Measurements from ENCODE around the genes CFAP300 and TMEM123.

GRCh38 chr11:97966125-97966517 lies 1054.6 kb upstream of the CNTN5 start:
- PRO-cap: no peak
- RAMPAGE, long total RNA, 5 experiments: no peak in any of the 5 experiments
- RRBS: no CpG with 5 or more reads among the region's 1 CpG

DNA sequence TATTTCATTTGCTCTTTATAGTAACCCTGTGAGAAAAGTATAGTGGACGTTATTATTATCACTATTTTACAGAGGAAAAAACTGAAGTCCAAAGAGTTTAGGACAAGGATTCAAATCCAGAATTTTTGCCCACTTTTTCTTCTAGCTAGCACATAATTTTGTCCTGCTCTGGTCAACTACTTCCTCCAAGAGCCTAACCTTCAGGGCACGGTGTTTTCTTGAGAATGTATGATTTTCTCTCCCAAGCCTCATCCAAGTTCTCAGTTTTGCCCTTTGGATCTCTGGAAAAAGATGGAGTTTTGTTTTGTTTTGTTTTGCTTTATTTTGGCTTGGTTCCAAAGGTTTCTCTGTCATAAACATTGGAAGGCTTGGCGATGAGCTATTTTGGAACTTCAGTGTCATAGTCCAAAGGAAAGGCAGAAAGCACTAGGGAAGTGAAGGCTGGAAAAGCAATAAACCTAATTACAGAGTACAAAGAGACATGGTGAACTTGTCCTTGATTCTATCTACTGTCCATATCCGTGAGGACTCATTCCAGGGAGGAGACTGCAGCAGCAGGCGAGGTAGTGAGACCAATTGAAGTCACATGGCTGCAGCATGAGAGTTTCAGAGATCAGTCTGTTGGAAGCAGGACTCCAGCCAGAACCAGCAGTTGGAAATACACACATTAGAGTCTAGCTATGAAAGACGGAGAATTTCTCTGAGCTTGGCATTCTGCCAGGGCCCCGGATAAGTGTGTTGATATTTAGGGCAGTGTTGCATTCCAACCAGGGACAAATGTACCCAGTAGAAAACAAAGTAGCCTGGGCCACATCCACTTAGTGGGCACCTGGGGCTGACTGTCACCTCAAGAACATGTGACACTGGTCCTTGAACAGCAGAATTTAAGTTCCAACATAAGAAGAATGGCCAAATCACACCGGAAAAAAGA lies 54.2 kb upstream of the ARHGAP42 start:
- PRO-cap: no peak
- RAMPAGE, long total RNA, 5 experiments: no peak in any of the 5 experiments
- RRBS: no CpG with 5 or more reads among the region's 8 CpGs

DNA sequence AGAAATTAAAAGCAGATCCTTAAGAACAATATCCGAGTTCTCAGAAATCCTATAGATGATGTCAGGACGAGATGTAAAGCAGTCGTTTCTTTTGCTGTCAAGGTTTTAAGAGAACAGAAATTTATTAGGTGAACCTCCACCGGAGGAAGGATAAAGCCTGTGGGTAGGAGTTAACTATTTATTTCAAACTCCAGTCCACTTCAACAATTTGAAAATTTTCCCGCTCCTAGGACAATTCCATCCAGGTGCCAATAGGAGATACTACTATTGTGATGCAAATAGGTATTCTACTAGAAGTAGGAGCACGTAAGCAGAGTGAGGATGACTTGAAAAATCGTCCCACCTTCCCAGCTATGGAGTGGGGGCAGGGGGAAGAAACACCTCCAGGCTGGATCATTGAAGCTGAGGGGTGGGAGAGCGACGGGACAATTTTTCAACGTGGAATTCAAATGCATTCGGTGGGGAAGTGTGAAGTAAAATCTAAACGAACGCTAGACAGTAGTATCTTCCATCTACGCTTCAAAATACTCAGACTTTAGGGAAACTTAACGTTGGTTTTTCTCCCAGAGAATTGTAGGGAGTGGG lies 661 bp upstream of the ARHGAP42 start:
- PRO-cap: no peak
- RAMPAGE, long total RNA, 5 experiments: no peak in any of the 5 experiments
- RRBS: no CpG with 5 or more reads among the region's 15 CpGs

- PRO-cap: no peak
- RAMPAGE, long total RNA, 5 experiments: no peak in any of the 5 experiments
- RRBS: no CpG with 5 or more reads among the region's 1 CpG
Observed at GRCh38 chr11:100689779-100689978, 2.6 kb downstream of the ARHGAP42 start.

DNA sequence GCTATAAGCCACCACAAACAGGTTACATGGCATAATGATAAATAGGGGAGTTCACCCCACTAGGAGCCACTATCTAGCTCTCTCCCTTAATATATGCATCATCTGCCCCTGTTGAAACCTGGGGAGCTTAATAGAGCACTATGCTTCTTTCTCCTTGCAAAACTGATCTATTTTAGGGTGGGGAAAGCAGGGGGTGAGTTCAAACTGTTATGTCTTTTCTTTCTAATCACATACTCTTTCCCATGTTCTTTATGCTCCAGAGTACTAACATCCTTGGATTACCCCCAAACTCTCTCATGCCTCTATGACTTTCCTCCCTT lies 32.7 kb downstream of the PGR start:
- PRO-cap: no peak
- RAMPAGE, long total RNA, 5 experiments: no peak in any of the 5 experiments

- PRO-cap: unidirectional peak, minus-strand start at chr11:101444937
- RAMPAGE, long total RNA, 5 experiments: no peak in any of the 5 experiments
- RRBS: no CpG with 5 or more reads among the region's 2 CpGs
Observed at GRCh38 chr11:101444778-101445313, 139.0 kb downstream of the TRPC6 start.

DNA sequence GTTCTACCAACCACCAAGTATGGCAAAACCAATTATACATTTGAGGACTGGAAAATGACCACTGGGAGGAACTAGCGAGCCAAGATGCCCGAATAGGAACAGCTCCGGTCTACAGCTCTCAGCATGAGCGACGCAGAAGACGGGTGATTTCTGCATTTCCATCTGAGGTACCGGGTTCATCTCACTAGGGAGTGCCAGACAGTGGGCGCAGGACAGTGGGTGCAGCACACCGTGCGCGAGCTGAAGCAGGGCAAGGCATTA lies 62.5 kb upstream of the CEP126 start:
- PRO-cap: no peak
- RAMPAGE, long total RNA, 5 experiments: no peak in any of the 5 experiments
- RRBS: no CpG with 5 or more reads among the region's 11 CpGs

DNA sequence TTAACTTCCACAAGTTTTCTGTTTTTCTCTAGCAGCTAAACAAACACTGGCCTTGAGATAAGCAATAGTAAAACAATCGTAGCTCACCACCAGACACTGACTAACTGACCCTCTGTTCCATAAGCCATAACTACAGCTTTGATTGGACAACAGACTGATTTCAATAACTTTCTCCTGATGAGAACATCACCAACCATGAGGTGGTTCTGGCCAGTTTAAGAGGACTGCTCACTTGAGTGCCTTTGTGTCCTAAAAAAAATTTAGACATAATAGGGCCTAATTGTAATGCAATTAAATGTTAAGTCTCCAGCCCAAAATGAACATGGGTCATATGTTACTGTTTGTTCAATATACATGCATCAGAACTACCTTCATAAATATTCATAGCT lies 1.8 kb upstream of the CEP126 start:
- PRO-cap: no peak
- RAMPAGE, long total RNA, 5 experiments: no peak in any of the 5 experiments
- RRBS: no CpG with 5 or more reads among the region's 1 CpG

- PRO-cap: bidirectional peak, plus-strand start at chr11:101915932, minus-strand start at chr11:101915917
- RAMPAGE, long total RNA, 5 experiments: no peak in any of the 5 experiments
- RRBS: no CpG with 5 or more reads among the region's 4 CpGs
Observed at GRCh38 chr11:101915790-101916109, 572 bp downstream of the ANGPTL5 start.

DNA sequence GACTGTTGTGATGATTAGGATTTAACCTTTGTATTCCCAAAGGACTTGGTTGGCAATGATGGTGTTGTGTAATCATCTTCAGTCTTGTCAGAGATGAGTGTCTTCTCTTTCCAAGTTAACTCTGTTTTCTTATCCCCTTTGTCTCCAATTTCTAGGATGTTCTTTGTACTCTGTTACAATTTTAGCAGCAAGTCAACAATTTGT lies 310 bp downstream of the ANGPTL5 start:
- PRO-cap: no peak
- RAMPAGE, long total RNA, 5 experiments: no peak in any of the 5 experiments

- PRO-cap: no peak
- RAMPAGE, long total RNA, 5 experiments: start-site peak on the plus strand in 1 of 5 experiments, at chr11:101950944-101951464 at its widest, 22 reads per replicate
- RRBS: no CpG with 5 or more reads among the region's 4 CpGs
Observed at GRCh38 chr11:101950530-101951784, 34.6 kb upstream of the ANGPTL5 start.

DNA sequence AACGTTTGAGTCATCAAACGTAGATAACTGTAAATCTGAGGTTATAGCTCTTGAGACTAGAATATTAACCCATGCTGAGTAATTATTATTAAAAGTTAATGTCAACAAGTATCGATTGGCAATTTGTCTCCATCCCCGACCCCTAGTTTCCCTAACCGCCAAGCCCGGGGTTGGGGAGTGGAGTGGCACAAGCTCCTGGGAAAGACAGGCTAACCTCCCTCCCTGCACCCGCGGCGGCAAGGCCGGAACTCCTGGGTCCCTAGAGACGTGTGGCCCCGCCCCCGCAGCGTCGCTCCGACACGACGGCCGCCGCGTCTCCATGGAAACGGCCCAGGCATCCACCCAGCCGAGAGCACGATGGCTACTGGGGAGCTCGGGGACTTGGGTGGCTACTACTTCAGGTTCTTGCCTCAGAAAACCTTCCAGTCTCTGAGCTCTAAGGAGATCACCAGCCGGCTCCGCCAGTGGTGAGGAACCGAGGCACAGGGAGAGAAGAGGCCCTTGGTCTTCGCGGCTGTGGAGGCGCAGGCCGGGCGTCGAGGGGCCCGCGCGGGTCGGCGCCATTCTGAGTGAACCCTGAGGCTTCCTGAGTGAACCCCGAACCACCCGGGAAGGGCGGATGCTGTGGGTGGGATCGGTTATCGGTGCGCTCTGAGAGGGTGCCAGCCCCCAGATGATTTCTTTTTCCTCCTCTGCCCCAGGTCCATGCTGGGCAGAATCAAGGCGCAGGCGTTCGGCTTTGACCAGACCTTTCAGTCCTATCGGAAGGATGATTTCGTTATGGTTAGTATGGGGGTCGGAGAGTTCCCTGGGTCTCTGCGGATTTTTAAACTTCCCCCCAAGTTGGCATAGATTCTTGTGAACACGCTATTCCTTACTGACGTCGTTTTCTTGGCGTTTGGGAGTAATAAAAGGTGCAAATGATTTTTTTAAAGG lies at the start of gene CFAP300:
CFAP300 (plus strand) TSS at position 324 of the 936 bp plus-strand sequence.
- PRO-cap: no peak
- RAMPAGE, long total RNA, 5 experiments: start-site peak on the plus strand in 4 of 5 experiments, centred at positions 321 to 338 of the sequence, 10 to 161 reads per replicate
- RRBS: 3% methylated on average over 21 of the region's 56 CpGs

DNA sequence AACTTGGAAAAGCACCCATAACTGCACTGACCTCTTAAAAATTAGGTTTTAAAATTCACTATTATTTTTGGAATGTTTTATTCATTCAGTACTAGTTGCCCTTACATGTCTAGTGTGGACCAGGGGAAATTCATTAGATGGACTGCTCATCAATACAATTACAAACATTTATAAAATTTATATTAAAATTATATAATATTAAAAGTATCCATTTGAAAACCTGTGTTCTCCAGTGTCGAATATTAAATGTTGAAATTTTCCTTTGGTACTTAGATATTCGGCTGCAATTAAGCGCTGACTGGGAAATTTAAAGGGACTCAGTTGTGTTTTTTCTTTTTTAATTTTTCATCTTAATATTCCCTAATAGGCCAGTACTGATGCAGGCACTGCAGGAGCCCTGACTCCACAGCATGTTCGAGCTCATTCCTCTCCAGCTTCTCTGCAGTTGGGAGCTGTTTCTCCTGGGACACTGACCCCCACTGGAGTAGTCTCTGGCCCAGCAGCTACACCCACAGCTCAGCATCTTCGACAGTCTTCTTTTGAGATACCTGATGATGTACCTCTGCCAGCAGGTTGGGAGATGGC lies 3.6 kb downstream of the YAP1 start:
- PRO-cap: no peak
- RAMPAGE, long total RNA, 5 experiments: start-site peak on the plus strand in 2 of 5 experiments, centred at positions 471 to 517 of the sequence, 83 to 99 reads per replicate
- RRBS: no CpG with 5 or more reads among the region's 5 CpGs

- PRO-cap: unidirectional peak, plus-strand start at chr11:102139425
- RAMPAGE, long total RNA, 5 experiments: no peak in any of the 5 experiments
- RRBS: no CpG with 5 or more reads among the region's 5 CpGs
Observed at GRCh38 chr11:102138900-102139570, 28.8 kb downstream of the YAP1 start.

GRCh38 chr11:102172163-102173186 lies 62.2 kb downstream of the YAP1 start:
- PRO-cap: no peak
- RAMPAGE, long total RNA, 5 experiments: start-site peak on the plus strand in 3 of 5 experiments, at chr11:102172633-102173105 at its widest, 5 to 15 reads per replicate
- RRBS: no CpG with 5 or more reads among the region's 8 CpGs

DNA sequence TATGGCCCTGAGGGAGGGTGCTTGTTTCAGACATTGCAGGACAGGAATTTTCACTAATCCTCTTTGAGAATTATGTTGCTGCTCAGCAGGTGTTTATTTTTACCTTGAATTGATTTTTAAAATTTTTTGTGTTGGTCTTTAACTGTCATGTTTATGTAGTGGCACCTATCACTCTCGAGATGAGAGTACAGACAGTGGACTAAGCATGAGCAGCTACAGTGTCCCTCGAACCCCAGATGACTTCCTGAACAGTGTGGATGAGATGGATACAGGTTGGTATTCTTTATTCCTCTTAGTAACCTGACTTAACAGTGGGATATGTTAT lies 90.0 kb upstream of the BIRC3 start:
- PRO-cap: no peak
- RAMPAGE, long total RNA, 5 experiments: start-site peak on the plus strand in 1 of 5 experiments, centred at position 197 of the sequence, 15 reads per replicate
- RRBS: no CpG with 5 or more reads among the region's 2 CpGs

DNA sequence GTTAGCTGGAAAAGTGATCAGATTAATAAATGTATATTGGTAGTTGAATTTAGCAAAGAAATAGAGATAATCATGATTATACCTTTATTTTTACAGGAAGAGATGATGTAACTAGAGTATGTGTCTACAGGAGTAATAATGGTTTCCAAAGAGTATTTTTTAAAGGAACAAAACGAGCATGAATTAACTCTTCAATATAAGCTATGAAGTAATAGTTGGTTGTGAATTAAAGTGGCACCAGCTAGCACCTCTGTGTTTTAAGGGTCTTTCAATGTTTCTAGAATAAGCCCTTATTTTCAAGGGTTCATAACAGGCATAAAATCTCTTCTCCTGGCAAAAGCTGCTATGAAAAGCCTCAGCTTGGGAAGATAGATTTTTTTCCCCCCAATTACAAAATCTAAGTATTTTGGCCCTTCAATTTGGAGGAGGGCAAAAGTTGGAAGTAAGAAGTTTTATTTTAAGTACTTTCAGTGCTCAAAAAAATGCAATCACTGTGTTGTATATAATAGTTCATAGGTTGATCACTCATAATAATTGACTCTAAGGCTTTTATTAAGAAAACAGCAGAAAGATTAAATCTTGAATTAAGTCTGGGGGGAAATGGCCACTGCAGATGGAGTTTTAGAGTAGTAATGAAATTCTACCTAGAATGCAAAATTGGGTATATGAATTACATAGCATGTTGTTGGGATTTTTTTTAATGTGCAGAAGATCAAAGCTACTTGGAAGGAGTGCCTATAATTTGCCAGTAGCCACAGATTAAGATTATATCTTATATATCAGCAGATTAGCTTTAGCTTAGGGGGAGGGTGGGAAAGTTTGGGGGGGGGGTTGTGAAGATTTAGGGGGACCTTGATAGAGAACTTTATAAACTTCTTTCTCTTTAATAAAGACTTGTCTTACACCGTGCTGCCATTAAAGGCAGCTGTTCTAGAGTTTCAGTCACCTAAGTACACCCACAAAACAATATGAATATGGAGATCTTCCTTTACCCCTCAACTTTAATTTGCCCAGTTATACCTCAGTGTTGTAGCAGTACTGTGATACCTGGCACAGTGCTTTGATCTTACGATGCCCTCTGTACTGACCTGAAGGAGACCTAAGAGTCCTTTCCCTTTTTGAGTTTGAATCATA lies 85.5 kb upstream of the BIRC3 start:
- PRO-cap: no peak
- RAMPAGE, long total RNA, 5 experiments: no peak in any of the 5 experiments
- RRBS: no CpG with 5 or more reads among the region's 3 CpGs

- PRO-cap: no peak
- RAMPAGE, long total RNA, 5 experiments: start-site peak on the plus strand in 1 of 5 experiments, at chr11:102383057-102383574 at its widest, 32 reads per replicate
- RRBS: no CpG with 5 or more reads among the region's 3 CpGs
Observed at GRCh38 chr11:102383082-102383617, 36.1 kb downstream of the BIRC2 start.

GRCh38 chr11:102451331-102451440 lies 1.4 kb downstream of the TMEM123 start:
- PRO-cap: no peak
- RAMPAGE, long total RNA, 5 experiments: no peak in any of the 5 experiments
- RRBS: no CpG with 5 or more reads among the region's 2 CpGs

- PRO-cap: bidirectional peak, plus-strand start at chr11:102452622, minus-strand start at chr11:102452632; bidirectional peak, plus-strand start at chr11:102452897, minus-strand start at chr11:102452765
- RAMPAGE, long total RNA, 5 experiments: start-site peak on the plus strand in 2 of 5 experiments, at chr11:102452865-102452943 at its widest, 19 to 26 reads per replicate; start-site peak on the minus strand in 4 of 5 experiments, at chr11:102452629-102452809 at its widest, 335 to 1,545 reads per replicate
- RRBS: 2% methylated on average over 12 of the region's 81 CpGs
Observed at GRCh38 chr11:102452469-102453249, at the start of gene TMEM123. TMEM123 (minus strand) TSS chr11:102452765.